Cardiac atrium fibroblast (primary cell): ENCODE measurements around the genes CGB5, SNRNP70 and PTH2.

DNA sequence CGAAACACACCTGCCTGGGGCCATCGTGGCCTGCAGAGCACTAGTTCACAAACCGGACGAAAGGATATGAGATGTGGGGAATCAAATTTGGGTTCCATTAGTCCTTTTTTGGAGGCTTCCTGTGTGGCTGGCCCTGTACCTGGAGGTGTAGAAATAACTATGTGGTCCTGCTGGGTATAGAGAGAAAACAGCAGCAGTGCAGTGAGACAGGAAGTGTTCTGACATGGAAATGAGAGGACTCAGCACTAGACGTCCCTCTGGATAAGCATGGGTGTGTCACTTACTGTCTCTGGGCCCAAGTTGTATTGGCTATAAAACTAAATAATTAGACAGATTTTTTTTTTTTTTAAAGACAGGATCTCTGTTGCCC is 12.3 kb downstream of the KDELR1 start:
- RAMPAGE, long total RNA, result no peak

- RAMPAGE, long total RNA, result no peak
These were observed 4.2 kb downstream of the SULT2B1 start for GRCh38 chr19:48556218-48556590.

DNA sequence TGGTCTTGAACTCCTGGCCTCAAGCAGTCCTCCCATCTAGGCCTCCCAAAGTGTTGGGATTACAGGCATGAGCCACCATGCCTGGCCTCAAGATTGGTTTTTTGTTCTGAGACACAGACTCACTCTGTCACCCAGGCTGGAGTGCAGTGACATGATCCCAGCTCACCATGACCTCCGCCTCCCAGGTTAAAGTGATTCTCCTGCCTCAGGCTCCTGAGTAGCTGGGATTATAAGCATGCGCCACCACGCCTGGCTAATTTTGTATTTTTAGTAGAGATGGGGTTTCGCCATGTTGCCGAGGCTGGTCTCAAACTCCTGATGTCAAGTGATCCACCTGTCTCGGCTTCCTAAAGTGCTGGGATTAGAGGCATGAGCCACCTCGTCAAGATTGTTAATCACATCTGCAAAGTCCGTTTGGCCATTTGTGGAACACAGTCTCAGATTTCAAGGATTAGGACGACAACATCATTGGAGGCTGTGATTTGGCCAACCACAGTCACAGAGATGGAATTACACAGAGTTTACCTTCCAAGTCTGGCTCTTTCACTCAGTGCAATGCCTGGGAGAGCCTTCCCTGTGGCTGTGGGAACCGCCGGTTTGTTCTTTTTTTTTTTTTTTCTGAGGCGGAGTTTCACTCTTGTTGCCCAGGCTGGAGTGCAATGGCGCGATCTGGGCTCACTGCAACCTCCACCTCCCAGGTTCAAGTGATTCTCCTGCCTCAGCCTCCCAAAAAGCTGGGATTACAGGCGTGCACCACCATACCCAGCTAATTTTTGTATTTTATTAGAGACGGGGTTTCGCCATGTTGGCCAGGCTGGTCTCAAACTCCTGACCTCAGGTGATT is 17.8 kb downstream of the SULT2B1 start:
- RAMPAGE, long total RNA, result no peak

DNA sequence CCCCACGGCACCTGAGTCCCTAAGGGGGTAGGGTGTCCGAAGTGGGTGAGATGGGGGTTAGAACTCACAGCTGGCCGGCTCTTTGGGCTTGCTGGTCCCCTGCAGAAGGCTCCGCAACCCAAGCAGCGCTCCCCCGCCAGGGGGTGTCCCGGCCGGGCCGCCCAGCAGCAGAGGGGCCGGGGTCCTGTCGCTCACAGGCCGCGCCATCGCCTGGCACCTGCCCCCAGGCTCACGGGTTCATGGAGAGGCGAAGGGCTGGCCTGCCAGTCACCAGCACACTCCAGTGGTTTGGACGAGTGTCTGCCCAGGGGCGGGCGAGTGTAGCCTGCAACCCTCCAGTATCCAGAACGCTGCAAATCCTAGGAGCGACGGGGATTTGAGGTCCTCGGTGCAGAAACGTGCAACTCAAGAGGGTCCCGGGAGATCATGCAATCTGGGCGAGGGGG is 368 bp downstream of the DBP start:
- RAMPAGE, long total RNA, result no peak

DNA sequence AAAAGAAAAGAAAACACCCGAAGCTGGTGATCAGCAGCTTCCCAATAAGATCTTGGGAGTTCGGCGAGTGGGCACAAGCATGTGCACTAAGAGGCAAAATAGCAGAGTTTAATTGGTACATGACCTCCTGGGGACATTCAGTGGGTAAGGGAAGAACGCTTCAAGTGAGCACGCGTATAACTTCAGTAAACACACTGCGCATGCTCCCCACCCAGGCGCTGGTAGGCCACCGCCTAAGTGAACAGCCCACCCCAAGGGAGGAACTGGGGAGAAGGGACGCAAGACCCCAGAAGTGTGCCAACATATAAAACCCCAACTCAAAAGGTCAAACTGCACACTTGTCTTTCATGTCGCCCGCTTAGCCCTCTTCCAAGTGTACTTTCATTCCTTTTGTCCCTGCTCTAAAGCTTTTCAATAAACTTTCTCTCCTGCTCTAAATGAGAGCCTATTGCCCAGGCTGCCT is 10.5 kb upstream of the NTN5 start:
- RAMPAGE, long total RNA, result no peak

GRCh38 chr19:48781026-48781501 is 25.7 kb downstream of the FGF21 start:
- RAMPAGE, long total RNA, result no peak

DNA sequence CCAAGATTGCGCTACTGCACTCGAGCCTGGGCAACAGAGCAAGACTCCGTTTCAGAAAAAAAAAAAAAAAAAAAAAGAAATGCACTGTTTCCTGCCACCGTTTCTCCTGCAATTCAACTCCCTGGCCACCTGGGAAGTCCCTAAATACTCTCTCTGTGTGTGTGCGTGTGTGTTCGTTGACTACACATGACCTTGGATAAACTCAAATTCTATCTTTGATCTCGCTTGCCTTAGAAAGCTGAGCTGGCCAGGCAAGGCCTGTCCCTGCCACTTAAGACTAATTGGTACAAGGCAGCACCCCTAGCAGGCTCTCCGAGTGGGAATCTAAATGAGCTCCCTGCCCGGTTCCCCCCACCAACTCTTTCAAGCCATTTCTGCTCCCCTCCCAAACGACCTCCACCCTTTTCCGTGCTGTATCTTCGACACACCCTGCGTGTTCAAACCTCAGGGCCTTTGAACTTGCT is 5.2 kb upstream of the BCAT2 start:
- RAMPAGE, long total RNA, result no peak

GRCh38 chr19:49043640-49044007 is at the start of gene CGB5:
Gene CGB5, plus strand, starts transcription at chr19:49043848.
- RAMPAGE, long total RNA, result no peak

DNA sequence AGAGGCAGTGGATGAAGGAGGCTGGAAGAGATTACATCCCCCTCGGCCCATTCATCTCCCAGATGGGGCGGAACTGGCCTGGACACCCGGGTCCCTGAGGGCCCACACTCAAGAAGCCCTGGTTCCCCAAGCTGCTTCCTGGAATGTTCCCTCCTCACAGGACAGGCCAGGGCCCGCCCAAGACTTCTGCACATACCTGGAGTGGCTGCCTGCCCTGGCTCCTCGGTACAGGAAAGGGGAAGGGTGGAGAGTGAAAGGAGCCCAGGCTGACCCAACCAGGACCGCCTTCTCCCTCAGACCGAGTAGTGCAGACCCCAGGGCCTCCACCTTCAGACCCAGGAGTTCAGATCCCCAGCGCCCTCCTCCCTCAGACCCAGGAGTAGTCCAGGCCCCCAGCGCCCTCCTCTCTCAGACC is 536 bp downstream of the NTF4 start:
- RAMPAGE, long total RNA, result no peak

DNA sequence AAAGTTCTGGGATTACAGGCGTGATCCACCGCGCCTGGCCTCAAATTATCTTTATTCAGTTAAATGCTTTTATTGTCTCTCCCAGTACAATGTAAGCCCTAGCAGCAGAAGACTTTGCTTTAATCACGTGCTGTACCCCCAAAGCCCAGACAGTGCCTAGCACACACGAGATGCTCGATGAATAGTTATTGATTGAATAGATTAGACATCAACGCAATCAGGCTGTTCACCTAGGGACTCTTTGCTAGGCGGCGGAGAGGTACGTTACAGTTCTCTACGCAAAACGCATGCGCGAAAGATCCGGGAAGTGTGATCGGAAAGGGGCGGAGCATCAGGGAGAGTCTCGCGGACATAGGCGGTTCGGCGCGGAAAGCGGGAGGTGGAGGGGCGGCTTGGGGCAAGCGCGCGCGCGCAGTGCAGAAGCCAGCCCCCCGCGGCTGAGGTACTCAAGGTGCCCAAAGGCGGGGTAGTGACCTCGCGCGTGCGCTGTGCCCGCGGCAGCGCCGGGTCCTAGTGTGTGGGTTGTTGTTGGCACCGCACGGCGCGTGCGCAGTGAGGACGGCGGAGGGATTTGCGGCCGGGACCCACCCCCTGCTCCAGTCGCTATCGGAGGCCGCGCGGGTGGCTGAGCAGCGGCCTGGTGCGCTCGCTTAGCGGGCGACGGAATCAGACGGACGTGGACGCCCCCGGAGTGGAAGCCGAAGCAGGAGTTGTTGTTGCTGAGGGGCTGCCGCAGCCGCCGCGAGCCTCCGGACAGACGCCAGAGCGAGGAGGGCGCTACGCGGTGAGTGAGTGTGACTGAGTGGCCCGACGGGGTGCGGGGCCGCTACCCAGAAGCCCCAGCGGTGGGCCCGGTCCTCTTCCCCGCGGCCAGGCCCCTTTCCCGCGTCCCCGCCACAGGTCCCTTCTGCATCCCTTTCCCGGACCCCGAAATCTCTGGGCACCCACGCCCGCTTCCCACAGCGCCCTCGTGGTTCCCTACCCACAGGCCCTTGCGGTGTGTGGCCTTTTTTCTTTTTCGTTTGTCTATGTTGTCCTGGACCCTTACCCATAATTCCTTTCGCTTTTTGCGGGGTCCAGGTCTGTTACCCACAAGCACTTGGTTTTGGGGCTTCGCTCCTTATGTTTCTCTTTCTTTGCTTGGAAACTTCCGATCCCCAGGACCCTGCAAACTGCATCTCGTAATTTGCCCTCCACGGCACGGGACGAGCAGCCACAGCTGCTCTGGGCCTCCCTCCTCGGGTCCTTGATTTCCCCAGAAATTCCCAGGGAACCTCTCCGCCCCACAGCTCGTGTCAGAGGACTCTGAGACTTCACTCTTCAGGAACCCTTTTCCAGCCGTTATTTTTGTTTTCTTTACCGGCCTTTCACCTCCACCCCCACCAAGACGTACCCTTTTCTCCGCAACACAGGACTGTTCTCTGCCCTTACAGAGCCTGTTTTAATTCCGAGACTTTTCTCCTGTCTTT is at the start of gene SNRNP70:
SNRNP70 (plus strand) TSS at position 599 of the 1,469 bp plus-strand sequence.
- RAMPAGE, long total RNA, result start-site peak on the plus strand centred at position 616 of the sequence, 40 bp wide, 349 and 277 reads in 2 replicates

DNA sequence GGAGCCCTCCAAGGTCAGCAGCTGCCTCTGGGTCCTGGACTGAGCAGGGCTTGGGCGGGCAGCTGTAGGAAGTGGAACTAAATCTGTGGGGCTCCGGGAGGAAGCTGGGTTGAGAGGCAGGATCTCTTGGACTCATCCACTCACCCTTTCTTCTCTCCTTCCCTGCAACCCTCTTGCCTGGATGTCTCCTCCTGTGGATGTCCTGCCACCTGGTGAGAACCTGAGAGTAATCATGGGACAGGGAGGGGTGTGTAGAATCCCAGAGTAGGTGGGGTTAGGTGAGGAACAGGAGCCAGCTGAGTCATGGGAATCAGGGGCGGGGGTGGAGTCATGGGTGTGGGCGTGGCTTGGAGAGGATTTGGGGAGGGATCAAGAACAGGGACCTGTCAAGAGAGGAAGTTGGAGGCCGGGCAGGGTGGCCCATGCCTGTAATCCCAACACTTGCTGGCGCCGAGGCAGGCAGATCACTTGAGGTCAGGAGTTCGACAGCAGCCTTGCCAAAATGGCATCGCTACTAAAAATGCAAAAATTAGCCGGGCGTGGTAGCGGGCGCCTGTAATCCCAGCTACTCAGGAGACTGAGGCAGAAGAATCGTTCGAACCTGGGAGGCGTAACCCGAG is 16.7 kb downstream of the PPFIA3 start:
- RAMPAGE, long total RNA, result no peak

- RAMPAGE, long total RNA, result no peak
These were observed 3.4 kb upstream of the CD37 start for GRCh38 chr19:49331469-49332573.

- RAMPAGE, long total RNA, result no peak
These were observed 3.6 kb downstream of the CD37 start for GRCh38 chr19:49338714-49339281.

GRCh38 chr19:49395429-49396202 is 7.6 kb downstream of the KASH5 start:
- RAMPAGE, long total RNA, result no peak

GRCh38 chr19:49423422-49423863 is at the start of gene PTH2:
Gene PTH2, minus strand, starts transcription at chr19:49423441.
- RAMPAGE, long total RNA, result no peak

DNA sequence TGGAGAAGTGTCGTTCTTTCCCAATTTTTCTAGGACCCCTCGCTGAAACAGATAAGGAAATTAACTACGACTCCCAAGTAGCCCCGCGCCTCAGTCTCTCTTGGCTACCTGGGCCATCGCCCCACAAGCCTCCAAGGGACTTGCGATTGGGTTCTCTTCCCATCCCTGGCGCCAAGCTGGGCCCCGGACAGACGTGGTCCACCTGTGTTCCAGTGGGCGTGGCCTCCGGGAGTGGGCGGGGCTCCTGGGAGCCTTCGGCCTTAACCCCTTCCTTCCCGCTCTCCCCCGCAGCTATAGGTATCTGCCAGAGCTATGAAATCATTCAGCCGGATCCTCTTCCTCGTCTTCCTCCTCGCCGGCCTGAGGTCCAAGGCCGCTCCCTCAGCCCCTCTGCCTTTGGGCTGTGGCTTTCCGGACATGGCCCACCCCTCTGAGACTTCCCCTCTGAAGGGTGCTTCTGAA is 962 bp downstream of the GFY start:
- RAMPAGE, long total RNA, result no peak

DNA sequence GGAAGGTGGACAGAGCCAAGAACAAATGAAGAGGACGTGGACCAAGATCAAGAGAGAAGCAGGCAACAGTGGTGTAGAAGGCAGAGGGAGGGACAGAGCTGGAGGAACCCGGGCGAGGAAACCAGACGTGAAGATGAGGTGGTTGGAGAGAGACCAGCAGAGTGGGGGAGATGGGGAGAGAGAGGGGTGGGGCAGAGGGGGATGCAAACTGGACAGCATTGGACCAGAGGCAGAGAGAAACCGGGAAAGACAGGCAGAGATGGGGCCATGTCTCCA is 1.2 kb downstream of the FLT3LG start:
- RAMPAGE, long total RNA, result no peak

- RAMPAGE, long total RNA, result no peak
These were observed 3.1 kb upstream of the RPS11 start for GRCh38 chr19:49493151-49493612.

DNA sequence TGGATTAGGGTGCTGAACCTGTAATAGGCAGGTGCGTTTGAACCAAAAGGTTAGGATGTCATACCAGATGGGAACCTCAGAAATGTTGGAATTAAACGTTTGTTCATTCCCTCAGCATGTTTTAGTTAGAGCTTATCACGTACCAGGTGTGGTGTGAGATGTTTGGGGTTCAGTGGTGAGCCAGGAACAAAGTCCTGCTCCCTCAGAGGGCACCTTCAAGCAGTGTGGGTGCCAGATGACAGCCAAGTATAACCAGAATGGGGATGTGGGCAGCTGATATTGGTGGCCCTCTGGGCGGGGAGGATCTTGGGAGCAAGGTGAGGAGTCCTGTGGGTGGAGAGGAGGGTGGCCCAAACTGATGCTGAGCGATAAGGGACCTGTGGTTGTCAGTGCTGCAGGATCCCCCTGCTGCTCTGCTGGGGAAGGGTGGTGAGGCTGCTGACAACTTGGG is 2.6 kb downstream of the RPS11 start:
- RAMPAGE, long total RNA, result no peak

DNA sequence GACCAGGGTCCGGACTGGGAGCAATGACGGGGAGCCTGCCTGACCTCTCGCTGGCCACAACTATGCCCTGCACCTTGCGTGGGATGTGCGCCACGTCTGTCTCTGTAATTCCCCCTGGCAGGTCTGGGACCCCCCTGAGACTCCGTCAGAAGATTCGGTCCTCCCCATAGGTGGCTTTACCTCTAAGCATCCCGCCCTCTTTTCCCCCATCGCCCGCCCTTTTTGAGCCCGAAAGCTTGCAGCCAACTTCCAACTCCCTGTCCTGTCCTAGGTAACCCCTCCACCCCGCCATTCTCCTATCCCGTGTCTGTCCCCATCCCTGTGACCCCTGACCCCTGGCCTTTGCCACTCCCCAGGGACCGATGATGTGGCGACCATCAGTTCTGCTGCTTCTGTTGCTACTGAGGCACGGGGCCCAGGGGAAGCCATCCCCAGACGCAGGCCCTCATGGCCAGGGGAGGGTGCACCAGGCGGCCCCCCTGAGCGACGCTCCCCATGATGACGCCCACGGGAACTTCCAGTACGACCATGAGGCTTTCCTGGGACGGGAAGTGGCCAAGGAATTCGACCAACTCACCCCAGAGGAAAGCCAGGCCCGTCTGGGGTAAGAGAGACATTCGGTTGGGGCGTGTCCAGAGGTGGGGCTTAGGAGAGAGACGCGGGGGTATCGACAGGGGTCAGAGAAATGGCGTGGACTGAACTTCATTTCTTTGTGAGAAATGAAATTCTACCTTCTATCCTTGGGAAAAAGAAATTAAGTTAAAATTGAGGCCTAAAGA is 497 bp downstream of the RCN3 start:
- RAMPAGE, long total RNA, result no peak